ENCODE data around the gene ZNF35.

DNA sequence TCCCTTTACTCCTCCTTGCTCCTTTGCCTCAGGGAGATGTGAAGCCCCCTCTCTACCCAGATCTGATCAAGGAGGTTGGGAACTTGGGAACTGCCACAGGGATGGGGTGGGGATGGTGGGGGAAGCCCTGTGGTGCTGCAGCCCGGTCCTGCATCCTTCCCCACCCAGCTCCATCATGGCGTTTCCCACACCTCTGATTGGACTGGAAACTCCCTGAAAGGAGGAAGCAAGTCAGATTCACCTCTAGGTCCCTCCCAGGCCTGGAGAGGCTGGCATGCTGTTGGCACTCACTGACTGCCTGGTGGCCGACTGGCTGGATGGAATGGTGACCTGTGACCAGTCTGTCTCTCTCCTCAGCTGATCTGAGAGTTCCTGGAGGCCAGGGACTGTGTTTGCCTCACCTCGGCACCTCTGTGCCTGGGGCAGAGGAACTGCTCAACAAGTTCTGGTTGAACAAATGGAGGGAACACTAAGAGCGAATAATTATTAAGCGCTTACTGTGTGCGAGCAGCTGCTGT is 3.3 kb upstream of the HHATL start:
- PRO-cap = no peak

- PRO-cap = no peak
These were observed 28.8 kb downstream of the CYP8B1 start for GRCh38 chr3:42846638-42847600.

- PRO-cap = no peak
These were observed 23.2 kb downstream of the CYP8B1 start for GRCh38 chr3:42852410-42852869.

- PRO-cap = no peak
These were observed 22.0 kb downstream of the CYP8B1 start for GRCh38 chr3:42853589-42854112.

DNA sequence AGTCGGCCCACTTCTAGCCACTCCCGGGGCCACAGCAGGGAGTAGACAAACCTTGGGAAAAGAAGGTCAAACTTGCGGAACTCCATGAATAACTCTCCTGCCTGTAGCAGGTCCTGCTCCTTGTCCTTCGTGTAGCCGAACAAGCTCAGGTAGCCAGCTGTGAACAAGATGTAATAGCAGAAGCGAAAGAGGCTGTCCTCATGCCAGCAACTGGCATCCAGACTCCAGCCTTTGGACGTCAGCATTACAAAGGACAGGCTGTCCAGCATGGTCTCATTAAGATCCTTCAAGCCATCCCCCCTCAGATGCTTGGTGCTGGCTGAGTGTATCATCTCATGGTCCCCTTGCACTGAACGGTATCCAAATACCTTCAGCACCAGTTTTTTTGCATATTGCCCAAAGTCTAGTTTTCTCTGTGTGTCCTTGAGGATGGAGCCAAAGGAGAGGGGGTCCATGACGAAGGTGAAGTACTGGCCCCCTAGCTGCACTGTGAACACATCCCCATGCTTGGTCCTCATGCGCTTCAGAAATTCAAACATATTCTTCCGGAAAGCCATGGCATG is 476 bp downstream of the CYP8B1 start:
- PRO-cap = no peak

- PRO-cap = no peak
These were observed 68.8 kb upstream of the SNRK start for GRCh38 chr3:43217561-43217941.

GRCh38 chr3:43287679-43287876 is 1.2 kb downstream of the SNRK start:
- PRO-cap = no peak

- PRO-cap = no peak
These were observed 3.9 kb downstream of the SNRK start for GRCh38 chr3:43290292-43290641.

DNA sequence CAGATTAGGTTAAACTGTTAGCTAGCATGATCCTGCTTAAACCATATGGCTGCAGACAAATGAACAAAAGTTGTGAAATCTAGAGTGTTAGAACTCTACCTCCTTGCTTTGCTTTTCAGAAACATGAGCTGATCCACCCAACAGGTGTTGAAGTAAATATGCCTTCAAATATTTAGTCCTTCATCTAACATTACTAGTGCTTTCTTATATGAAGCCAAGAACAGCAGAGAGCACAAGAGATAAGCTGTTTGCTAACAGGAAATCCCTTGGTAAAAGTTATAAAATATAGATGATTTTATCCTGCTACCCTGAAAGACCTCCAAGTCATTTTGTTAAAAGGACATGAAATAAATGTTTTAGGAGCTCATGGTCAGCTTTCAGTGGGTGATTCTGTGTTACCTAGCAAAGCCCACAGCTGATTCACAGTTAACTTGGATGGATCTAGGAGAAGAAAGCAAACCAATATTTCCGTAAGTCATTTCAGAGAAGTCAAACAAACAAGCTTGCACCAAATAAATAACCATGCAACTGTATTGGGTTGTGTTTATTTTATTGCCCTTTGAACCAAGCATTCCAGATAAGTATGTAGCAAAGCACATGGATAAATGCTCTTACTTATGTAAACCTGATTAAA is 102.8 kb downstream of the SNRK start:
- PRO-cap = no peak

- PRO-cap = unidirectional peak, plus-strand start at chr3:43389952
These were observed 103.6 kb downstream of the SNRK start for GRCh38 chr3:43389688-43390625.

GRCh38 chr3:43565685-43566174 is 56.1 kb downstream of the ANO10 start:
- PRO-cap = no peak

- PRO-cap = no peak
These were observed 29.2 kb downstream of the ABHD5 start for GRCh38 chr3:43719802-43720520.

DNA sequence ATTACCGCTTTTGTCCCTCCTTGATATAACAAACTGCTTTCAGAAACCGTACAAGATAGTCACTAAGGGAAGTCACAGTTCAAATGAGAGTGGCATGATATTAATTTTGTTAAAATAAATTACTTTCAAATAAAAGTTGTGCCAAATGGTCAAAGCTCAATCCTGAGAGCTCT is 554 bp downstream of the TCAIM start:
- PRO-cap = no peak

DNA sequence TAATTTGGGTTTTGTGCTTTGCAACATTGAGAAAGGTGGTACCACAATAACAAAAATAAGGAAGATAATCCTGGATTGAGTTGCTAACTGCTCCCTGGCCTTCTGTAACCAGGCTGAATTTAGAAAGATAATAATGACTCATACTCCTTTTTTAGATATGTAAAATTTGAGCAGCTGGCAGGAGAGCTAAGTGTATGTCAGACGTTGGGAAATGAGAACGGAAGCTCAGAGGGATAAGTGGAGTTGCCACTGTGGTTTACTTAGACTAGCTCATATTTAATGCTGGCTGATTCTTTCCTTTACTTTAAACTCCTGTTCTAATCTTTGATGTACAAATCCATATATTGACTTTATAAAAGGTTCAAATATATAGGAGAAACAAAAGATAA is 17.1 kb downstream of the TCAIM start:
- PRO-cap = no peak

- PRO-cap = no peak
These were observed 31.6 kb downstream of the ZNF445 start for GRCh38 chr3:44445496-44446664.

GRCh38 chr3:44648045-44649360 is at the start of gene ZNF35:
TSS of gene ZNF35 (plus strand) at chr3:44648732.
- PRO-cap = no peak

DNA sequence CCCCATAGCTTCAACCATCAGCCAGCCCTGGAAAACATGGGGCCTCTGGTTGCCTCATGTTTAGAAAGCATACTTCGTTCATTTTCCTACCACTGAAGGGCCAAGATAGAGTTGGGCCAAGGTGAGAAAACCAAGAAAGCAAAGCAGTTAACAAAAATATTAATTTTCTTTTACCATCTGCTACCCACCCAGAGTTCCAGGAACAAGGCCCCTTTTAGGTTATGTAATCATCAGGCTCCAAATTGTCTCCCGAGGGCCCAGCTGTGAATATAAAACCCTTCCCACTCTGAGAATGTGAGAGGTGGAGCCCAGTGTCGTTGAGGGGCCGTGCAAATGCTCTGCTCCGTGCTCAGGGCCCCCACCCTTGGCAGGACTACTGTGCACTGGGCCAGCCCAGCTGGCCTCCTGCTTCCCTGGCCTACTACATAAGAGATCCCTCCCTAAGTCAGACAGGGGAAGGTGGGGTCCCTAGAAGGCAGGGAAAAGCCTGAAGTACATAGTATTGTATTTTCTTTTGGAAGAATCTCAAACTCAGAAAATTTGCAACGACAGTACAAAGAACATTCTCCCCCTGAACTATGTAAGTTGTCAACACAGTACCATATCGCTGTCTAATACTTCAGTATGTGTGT is 4.6 kb upstream of the CLEC3B start:
- PRO-cap = no peak

- PRO-cap = no peak
These were observed 9.7 kb downstream of the CLEC3B start for GRCh38 chr3:45035512-45036521.

GRCh38 chr3:45093339-45093990 is 52.7 kb downstream of the CDCP1 start:
- PRO-cap = no peak

GRCh38 chr3:45138783-45139422 is 7.3 kb downstream of the CDCP1 start:
- PRO-cap = no peak